Fibroblast of the aortic adventitia (primary cell): ENCODE measurements around a stretch of chr7.

DNA sequence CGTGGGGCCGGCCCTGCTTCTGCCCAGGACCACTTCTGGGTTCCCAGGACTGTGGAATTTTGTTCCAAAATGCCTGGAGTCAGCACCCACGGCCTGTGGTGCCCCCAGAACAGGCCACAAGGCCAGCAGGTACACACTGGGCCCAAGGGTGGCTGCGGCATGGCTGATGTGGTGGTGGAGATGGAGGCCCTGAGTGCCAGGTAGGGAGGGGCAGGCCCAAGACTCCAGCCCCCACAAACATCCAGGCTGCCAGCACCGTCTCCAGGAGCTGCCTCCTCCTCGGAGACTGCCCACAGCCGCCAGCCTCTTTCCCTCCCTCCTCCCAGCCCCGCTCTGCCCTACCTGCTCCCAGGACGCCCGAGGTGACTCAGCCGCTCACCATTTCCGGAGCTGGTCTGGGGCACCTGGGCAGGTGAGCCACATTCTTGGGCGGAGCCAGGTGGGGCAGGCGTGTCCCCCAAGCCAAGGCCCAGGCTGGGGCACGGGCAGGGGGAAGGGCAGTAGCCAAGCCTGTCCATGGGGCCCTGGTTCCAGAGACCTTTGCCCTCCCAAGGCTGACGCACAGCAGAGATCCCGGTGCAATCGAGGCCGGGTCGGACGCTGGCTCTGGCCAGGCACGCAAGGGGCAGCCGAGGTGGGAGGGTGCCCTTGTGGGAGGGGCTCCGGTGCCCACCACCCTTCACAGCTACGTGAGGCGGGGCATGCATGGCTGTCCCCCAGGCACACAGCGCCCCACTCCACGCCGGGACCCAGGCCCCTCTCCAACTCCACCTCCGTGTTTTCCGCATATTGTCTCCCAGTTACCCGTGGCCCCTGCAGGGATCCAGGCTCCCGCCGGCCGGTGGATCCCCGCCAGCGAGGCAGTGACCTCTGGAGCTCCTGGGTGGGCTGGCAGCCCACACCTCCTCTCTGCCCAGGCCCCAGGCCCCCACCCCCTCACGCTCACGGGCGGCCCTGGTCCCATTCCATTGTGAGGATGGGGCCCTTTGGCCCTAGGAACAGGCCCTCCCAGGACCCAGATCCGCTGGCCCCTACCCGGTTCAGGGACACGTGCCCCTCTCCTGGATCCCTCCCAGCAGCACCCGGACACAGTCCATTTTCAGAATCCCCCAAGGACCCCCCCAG lies 8.7 kb downstream of the ADAP1 start:
- CAGE, long polyA plus RNA, result no peak

DNA sequence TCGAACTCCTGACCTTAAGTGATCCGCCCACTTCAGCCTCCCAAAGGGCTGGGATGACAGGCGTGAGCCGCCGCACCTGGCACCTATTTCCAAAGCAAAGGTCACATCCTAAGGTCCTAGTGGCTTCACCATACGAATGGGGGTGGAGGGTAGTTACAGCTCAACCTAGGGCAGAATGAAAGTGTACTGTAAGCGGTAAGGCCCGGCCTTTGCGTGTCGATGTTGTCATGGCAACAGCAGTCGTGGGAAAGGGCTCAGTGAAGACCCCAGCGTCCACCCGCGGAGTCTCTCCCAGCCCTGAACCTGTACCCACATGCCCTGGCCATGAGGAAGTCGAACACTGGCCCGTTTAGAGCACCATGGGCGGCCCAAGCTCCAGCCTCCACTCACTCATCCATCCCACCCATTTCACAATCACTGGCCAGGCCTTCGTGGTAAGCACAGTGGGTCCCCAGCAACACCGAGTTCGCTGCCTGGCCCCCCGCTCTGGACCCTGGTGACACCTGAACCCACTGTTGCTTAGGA lies 1.7 kb upstream of the COX19 start:
- CAGE, long polyA plus RNA, result no peak

GRCh38 chr7:982718-983026 lies 309 bp upstream of the CYP2W1 start:
- CAGE, long polyA plus RNA, result no peak

- CAGE, long polyA plus RNA, result no peak
These were observed 1.3 kb downstream of the GPR146 start for GRCh38 chr7:1045398-1046261.

- CAGE, long polyA plus RNA, result no peak
These were observed 4.3 kb upstream of the GPER1 start for GRCh38 chr7:1083642-1084067.

GRCh38 chr7:1101907-1102351 lies 14.0 kb downstream of the GPER1 start:
- CAGE, long polyA plus RNA, result no peak

DNA sequence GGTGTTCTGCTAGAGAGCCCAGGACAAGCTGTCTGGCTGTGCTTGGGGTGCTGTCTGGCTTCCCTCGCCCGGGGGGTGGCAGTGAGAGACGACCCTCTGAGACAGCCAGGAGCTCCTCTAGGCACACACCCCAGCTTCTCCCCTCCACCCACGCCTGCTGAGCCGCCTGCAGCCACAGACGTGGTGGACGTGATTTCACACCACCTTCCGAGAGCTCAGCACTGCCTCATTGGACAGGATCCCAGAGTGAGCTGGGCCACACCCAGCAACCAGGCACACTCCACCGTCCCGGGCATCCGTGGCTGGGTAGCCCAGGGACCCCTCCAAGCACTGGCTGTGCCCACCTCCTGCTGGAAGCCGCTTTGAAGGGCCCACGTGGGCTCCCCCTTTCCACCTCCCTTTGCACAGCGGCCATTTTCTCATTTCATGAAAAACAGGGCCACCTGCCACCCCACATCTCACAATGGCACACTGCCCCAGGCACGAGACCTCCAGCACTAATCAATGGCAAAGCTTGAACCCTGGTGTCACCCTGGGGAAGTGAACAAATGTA lies 13.0 kb downstream of the C7orf50 start:
- CAGE, long polyA plus RNA, result no peak

- CAGE, long polyA plus RNA, result no peak
These were observed 32.3 kb upstream of the ZFAND2A start for GRCh38 chr7:1192180-1192843.

DNA sequence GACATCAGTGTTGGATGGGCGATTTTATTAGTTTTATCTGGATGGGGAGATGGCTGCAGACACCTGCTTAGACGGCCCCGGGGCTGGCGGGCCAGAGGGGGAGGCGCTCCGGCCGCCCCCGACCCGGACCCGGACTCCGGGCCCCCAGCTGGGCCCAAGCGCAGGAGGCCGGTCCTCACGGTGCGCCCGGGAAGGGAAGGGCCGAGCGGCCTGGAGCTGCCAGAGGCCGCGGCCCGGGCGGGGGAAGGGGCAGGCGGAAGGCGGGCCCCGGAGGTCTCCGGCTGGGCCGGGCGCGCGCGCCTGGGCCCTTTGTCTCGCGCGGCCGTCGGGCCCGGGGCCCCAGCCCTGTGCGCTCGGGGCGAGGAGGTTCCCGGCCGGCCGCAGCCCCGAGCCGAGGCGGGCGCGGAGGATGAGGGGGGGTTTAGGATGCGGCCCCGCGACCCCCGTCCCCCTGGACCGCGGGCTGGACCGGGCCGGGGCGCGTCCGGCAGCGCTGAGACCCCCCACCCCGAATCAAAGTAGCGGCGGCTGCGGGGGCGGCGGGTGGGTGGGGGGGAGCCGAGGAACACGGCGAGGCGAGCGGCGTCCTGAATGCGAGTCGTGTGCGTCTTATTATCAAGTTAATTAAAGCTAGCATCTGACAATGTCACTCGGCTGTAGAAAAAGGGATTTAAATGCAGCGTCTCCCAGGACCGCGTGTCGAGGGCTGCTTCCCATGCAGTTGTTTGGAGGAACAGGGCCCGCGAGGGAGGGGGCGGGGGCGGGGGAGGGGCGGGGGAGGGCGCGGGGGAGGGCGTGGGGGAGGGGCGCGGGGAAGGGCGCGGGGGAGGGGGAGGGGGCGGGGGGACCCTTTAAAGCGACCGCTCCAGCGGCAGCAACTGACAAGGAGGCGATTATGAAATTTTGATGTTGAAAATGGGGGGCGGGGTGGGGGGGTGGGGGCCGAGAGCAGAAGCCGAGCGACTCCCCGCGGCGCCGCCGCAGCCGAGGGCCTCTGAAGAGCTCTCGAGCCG lies 2.9 kb upstream of the UNCX start:
- CAGE, long polyA plus RNA, result no peak

- CAGE, long polyA plus RNA, result no peak
These were observed 578 bp downstream of the UNCX start for GRCh38 chr7:1233007-1233892.

DNA sequence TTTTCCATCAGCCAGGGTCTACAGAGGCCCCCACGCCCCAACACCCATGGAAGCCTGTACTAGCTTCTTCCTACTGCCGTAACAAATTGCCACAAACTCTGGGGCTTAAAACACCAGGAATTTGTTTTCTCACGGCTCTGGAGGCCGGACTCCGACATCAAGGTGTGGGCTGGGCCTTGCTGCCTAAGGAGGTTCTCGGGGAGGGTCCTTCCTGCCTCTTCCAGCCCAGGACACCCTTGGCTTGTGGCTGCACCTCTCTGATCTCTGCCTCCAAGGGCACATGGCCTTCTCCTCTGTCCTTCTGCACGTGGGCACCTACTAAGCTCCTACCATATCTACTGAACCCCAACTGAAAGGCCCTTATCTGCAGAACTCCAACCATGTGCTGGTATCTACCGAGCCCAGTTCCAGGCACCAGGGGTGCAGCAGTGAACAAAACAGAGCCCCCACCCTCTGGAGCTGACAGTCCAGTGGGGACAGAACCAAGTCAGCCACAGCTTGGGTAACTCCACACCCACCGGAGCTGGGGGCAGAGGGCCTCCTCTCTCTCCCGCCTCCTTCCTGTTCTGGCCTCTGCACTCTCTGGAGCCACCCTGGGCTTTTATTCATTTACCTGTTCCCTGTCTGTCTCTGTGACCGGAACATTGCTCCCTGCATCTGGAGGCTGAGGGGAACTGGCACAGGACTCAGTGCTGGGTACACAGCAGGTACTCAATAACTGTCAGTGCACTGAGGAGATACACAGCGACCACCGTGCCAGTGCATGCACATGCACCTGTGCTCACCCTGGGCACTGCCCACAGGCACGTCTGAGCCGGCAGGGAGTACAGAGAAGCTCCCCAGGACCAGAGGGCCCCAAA lies 2.2 kb downstream of the MICALL2 start:
- CAGE, long polyA plus RNA, result no peak

DNA sequence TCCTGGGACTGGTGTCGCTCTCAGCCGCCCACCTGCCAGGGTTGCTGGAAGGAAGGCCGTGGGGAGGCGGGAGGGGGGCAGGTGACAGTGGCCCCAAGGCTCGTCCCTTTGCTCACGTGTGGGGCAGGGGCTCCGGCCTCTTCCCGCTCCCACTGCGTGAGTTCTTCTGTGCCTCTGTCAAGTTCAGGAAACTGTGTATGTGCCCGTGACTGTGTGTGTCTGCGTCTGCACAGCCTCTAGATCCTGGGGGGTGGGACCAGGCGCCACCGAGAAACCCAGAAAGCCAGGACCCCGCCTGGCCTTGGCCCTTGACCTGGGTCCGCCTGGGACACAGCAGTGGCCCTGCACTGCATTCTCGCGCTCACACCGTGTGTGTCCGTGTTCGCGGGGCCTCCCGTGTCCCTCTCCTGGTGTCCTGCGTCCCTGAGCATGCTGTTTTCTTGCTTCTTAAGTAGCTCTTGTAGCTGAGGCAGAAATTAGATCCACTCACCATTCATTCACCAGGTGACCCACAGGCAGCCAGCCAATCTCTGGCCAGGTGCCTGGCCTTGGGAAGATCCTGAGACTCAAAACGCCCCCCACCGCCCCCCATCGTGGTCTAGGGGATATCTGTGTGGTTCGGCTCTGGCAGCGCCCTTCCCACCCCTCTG lies 1.1 kb downstream of the MAFK start:
- CAGE, long polyA plus RNA, result no peak

- CAGE, long polyA plus RNA, result no peak
These were observed 2.9 kb upstream of the TMEM184A start for GRCh38 chr7:1558724-1559393.

GRCh38 chr7:1644682-1645189 lies 25.3 kb upstream of the ELFN1 start:
- CAGE, long polyA plus RNA, result no peak

GRCh38 chr7:1664498-1665091 lies 5.5 kb upstream of the ELFN1 start:
- CAGE, long polyA plus RNA, result no peak

- CAGE, long polyA plus RNA, result no peak
These were observed 89.1 kb downstream of the ELFN1 start for GRCh38 chr7:1759119-1759686.

GRCh38 chr7:1938317-1938920 lies 268.3 kb downstream of the ELFN1 start:
- CAGE, long polyA plus RNA, result no peak

DNA sequence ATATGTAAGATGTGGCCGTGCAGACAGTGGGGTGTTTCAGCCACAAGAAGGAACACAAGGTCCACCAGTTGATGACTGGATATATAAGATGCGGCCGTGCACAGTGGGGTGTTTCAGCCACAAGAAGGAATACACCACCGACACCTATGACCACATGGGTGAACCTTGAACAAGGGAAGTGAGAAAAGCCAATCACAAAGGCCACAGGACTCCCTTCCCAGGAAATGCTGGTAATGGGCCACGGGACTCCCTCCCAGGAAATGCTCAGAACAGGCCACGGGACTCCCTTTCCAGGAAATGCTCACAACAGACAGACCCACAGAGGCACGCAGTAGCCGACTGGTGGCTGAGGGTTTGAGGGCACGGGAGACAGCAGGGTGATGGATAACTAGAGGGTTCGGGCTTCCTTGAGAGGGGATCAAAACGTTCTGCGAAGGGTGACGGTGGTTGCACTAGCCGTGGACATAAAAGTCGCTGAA lies 273.8 kb downstream of the ELFN1 start:
- CAGE, long polyA plus RNA, result no peak

GRCh38 chr7:1944331-1944622 lies 274.2 kb downstream of the ELFN1 start:
- CAGE, long polyA plus RNA, result no peak

- CAGE, long polyA plus RNA, result no peak
These were observed 246.3 kb downstream of the MAD1L1 start for GRCh38 chr7:1986326-1987051.